AG09309 (cell line): ENCODE results near the genes GALNT7, HMGB2, CEP44, HPGD, WDR17 and SPATA4.

- RRBS = no CpG with 5 or more reads among the region's 4 CpGs
Measured at GRCh38 chr4:173058362-173058650, 110.3 kb upstream of the GALNT7 start.

GRCh38 chr4:173168396-173169341, at the start of gene GALNT7:
Gene GALNT7 (plus strand): TSS chr4:173168811.
- RRBS = 2% methylated on average over 36 of the region's 95 CpGs

- RRBS = no CpG with 5 or more reads among the region's 30 CpGs
Measured at GRCh38 chr4:173334129-173334512, at the start of gene HMGB2. Gene HMGB2 (minus strand): TSS chr4:173334358.

GRCh38 chr4:173400453-173401096, 1.7 kb upstream of the SCRG1 start:
- RRBS = no CpG with 5 or more reads among the region's 7 CpGs

DNA sequence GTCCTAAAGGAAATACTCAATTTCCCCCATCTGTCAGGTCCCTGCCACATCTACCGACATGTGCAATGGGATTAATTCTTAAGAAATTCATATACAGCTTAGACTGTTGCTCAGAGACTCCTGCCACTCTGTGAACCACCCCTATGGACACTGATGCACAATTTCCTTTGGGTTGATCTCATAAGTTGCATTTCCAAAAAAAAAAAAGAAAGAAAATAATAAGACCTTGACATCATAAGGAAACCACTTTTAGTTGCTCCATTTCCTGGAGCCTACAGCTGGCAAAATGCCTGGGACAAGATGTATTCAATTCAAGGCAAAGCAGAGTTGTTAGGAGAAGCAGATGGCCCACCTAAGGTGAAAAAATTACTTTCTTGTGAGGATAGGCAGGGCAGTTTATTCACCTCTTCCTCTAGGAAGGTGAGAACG, 14.0 kb upstream of the SCRG1 start:
- RRBS = no CpG with 5 or more reads among the region's 2 CpGs

DNA sequence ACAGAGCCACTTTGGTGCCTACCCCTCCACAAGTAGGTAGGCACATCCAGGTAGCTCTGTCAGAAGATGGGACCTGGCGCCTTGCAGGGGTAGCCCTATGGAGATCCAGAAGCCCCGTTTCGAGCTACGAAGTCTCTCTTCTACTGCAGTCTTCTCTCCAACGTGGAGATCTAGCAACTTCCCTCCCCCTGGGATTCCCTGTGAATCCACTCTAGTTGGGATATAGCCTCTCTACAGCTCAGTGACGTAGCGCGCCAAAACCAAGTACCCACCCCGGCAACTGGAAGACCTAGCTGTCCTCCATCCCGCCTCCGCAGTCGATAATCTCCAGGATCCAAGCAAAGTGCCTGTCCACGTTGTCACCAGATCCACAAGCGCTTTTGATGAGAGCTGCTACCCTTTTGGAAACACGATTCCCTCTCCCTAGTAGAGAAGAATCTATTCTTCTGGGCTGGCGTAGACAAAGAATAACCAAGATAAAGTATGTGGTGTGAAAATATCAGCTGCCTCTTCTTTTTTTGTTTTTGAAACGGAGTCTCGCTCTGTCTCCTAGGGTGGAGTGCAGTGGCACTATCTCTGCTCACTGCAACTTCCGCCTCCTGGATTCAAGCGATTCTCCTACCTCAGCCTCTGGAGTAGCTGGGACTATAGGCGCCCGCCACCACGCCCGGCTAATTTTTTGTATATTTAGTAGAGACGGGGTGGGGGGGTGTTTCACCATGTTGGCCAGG, 19.4 kb downstream of the HAND2 start:
- RRBS = no CpG with 5 or more reads among the region's 25 CpGs

GRCh38 chr4:173531608-173532117, 1.6 kb upstream of the HAND2 start:
- RRBS = no CpG with 5 or more reads among the region's 22 CpGs

- RRBS = no CpG with 5 or more reads among the region's 3 CpGs
Measured at GRCh38 chr4:173684142-173684721, 154.2 kb upstream of the HAND2 start.

GRCh38 chr4:173878609-173879291, 348.7 kb upstream of the HAND2 start:
- RRBS = no CpG with 5 or more reads among the region's 5 CpGs

DNA sequence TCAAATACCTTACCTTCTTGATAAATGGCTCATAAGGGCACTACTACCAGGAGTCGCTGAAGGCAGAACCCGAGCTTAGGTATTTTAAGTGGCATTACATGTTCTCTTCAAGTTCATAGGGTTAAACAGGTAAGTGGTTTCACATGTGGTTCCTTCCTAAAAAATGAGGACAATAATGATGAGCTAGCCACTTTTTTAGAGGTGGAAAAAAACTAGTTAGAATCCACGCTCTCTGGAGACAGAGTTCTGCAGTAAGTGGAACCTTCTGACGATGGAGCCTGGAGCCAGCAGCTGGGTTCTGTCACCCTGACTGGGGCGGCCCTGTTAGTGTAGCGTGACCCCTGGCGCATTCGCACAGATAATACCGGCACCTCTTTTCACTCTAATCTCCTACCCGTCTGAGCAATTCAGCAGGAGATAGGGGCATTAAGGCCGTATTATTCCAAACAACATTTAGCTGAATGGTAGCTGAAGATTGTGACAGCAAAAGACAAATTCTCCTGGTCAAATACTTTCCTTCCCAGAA, 292.7 kb downstream of the FBXO8 start:
- RRBS = no CpG with 5 or more reads among the region's 11 CpGs

GRCh38 chr4:174283507-174284590, at the start of gene CEP44:
Gene CEP44 (plus strand): TSS chr4:174283911.
- RRBS = 3% methylated on average over 7 of the region's 52 CpGs

DNA sequence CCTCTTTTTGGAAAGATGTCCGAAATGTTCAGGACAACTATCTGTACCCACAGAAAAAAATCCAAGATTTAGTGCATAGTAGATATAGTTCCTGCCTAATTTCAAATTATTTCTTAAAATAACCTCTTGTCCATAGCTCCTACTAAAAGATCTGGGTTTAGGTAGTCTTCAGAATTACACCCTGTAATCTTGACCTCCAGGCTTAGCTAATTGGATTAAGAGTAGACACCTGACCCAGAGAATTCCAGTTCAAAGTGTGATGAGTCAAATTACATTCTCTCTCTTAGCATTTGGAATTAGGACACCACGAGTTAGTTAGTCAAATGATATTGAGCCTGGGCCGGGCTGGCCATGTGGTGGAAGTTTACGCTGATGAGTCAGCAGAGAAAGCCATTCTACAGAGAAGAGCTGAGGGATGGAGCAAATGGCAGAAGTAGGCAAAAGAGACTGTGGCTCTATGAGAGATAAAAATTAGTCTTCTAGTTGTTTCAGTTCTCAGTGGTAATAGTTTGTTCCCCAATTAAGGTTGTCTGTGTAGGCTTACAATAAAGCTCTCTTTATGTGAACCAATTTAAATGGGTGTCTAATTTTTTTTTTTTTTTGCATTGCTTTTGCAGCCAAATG, 31.0 kb downstream of the CEP44 start:
- RRBS = no CpG with 5 or more reads among the region's 4 CpGs

DNA sequence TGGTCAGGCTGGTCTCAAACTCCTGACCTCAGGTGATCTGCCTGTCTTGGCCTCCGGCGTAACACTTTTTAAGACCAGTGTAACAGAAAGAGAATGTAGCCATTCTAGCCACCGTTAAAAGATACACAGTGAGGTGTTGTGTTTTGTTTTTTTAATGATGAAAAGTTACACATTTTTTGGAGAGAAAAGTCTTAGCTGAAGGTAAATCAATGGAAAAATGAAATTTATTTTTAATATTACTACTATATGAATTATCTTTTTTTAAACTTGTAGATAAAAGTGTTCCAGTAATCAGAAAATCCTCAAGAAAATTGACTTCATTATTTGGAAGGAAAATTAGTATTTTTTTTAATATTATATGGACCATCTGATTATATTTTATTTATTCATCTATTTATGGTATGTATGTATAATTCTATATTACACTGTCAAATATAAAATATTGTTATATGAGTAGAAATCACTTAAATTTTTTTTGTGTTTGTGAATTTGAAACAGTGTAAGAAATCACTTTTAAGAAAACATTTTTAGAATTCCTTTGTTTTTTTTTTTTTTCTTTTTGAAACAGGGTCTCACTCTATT, 34.6 kb downstream of the CEP44 start:
- RRBS = no CpG with 5 or more reads among the region's 3 CpGs

DNA sequence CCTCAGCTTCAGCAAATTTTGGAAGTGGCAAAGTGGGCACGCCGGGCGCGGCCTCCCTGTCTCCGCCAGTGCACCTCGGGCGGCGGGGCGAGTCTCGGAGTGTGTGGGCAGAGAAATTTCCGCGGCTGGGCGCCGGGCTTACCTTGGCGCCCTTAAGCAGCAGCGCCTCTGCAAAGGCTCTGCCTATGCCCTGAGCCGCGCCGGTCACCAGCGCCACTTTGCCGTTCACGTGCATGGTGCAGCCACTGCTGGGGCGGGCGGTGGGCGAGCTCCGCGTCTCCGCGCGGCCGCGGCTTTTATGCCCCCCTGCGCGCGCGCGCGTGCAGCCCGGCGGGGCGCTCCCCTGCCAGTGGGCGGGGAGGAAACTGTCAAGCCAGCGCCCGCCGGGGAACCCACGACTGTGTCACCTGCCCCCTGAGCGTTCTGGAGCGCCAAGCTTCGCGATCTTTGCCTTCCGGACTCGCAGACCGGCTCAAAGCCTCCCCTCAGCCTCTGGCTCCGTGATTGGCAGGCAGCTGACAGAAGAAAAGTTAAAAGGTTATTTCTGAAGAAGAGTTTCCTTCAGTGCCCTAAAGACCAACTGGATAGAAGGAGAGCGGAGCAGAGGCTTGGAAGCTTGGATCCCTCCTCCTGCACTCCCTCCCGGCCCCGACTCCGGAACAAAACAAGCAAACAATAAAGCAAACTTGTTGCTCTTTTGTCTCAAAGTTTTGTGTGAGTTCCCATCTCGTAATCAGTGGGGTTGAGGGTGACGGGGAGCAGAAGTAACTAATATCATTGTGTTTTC, at the start of gene HPGD:
Gene HPGD (minus strand): TSS at position 272 of the 787 bp plus-strand sequence.
- RRBS = 3% methylated on average over 26 of the region's 60 CpGs

GRCh38 chr4:175020022-175020221, 101.8 kb downstream of the ADAM29 start:
- RRBS = no CpG with 5 or more reads among the region's 12 CpGs

GRCh38 chr4:175776238-175776796, 35.7 kb downstream of the GPM6A start:
- RRBS = no CpG with 5 or more reads among the region's 9 CpGs

DNA sequence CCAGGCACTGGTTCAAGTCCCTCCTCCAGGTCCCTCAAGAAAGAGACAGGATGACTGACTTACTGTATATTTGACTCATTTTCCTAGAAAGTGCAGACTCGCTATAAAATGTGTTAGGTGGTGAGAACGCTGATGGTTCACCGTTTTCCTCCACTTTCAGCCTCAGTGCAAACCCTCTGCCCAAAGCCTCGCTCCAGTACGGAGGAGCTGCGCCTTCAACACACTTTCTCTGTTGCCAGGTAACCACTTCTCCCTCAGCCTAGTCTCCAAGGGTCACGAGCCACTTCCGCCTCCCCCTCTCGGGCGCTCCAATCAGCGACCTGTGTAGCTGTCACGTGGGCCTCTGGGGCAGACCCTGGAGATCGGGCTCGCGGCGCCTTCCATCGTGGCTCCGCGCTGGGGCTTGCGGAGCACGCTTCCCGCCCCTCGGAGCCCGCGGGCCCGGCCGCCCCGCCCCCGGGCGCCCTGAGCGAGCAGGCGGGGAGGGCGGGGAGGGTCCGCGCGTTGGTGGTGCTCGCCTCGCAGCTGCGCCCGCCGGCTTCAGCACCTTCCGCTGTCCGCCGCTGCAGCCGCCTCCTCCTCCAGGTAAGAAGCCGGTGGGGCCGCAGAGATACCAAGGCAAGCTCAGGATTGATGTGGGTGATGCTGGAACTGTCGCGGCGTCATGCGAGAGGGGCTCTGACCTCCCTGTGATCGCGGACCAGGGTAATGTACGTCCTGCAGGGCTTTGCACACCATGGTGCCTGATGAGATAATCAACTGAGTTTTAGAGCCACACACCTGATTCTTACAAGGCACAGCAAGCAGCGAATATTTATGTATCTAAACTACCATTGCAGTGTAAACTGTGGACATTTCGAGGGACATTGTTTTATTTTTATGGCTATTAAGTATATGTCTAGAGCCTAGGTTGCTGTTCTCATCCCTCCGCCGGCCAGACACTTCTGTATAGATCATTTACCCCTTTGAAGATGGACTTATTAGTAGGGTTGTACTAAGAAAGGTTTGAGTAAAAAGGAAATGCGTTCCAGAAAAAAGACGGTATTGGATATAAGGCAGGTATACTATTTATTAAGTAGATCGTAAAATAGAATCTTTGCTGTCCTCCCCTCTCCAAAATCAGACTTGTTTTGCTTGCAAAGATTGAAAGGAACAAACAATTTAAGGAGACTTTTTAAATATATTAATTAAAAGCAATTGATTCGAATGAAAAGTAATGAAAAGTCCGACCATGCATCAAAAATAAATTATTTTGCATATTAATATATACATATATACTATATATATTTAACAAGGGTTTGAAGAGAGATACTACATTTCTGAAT, at the start of gene WDR17:
Gene WDR17 (plus strand): TSS at position 347 of the 1,325 bp plus-strand sequence.
- RRBS = 3% methylated on average over 16 of the region's 63 CpGs

DNA sequence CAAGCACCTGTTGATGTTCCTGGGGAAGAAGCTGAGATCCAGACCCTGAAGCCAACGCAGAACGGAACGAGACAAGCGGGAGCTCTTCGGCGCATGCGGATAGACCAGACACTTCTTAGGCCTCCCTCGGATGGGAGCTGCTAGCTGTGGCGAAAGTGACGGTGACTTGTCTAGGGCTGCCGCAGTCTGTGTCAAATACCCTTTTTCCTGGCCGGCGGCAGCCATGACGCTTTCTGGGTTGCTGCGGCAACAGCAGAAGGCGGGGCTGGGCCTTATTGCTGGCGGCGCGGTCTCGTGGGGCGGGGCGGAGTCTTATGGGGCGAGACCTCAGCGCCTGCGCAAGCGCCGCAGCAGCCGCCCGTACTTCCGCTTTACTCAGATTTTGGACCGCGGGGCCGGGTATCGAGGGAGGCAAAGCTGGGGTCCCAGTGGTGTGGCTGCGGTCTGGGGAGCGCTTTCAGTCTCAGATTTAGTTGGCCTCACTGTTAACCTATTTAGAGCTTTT, at the start of gene SPATA4:
Gene SPATA4 (minus strand): TSS at position 248 of the 505 bp plus-strand sequence.
- RRBS = no CpG with 5 or more reads among the region's 36 CpGs

DNA sequence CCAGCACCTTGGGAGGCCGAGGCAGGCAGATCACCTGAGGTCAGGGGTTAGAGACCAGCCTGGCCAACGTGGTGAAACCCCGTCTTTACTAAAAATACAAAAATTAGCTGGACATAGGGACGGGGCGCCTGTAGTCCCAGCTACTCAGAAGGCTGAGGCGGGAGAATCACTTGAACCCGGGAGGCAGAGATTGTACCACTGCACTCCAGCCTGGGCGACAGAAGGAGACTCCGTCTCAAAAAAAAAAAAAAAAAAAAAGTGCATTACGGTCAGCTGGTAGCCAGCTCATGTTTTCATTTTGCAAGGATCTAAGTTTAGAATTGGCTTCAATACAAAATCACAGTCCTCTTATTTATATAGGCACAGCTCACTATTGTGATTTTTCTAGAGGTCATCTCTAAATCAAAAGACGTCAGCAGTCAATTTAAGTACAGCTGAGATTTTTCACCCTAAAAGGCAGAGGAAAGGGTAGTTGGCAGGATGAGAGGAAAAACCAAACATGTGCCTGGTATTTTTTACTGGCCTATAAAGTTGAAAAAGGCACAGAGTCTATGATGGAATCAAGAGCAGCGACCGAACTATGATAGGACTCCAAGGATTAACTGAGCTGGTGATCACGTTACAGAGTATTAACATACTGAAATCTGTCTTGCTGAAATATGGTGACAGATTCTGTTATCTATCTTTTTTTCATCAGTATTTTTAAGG, 30.9 kb downstream of the ASB5 start:
- RRBS = no CpG with 5 or more reads among the region's 14 CpGs

DNA sequence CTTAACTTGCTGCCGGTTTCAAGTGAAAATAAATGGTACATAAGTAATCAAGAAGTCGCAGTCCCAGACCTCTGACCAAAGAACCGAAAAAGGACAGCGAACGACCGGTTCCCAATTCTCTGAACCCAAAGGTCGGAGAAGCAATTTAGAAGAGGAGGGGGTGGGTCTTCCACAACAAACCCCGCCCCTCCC, 267 bp upstream of the SPCS3 start:
- RRBS = 2% methylated on average over 5 of the region's 8 CpGs